Karpas-422 (cell line): ENCODE measurements around a stretch of chr18.

DNA sequence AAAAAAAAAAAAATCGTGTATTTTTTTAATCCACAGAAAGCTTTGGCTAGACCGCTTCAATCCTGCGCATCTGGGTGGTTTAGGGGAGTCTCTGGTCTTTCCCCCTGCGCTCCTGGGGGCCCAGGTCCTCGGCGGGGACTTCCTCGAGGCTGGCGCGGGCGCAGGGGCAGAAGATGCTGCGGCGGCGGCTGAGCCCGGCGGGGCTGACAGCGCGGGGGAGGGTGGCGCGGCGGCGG is 488 bp upstream of the SMAD7 start:
- PRO-cap, result no peak
- RAMPAGE, long total RNA, result no peak

GRCh38 chr18:48982142-48982567 is 31.4 kb upstream of the SMAD7 start:
- PRO-cap, result no peak
- RAMPAGE, long total RNA, result no peak

GRCh38 chr18:48991538-48992586 is 41.1 kb upstream of the SMAD7 start:
- PRO-cap, result no peak
- RAMPAGE, long total RNA, result no peak

- PRO-cap, result no peak
- RAMPAGE, long total RNA, result no peak
Observed at GRCh38 chr18:49021327-49022034, 70.7 kb upstream of the SMAD7 start.

GRCh38 chr18:49237626-49238353 is 222.7 kb downstream of the DYM start:
- PRO-cap, result no peak
- RAMPAGE, long total RNA, result no peak

- PRO-cap, result no peak
- RAMPAGE, long total RNA, result no peak
Observed at GRCh38 chr18:49492659-49492814, 272 bp upstream of the RPL17 start.

GRCh38 chr18:49618916-49619462 is 57.1 kb downstream of the LIPG start:
- PRO-cap, result no peak
- RAMPAGE, long total RNA, result no peak

DNA sequence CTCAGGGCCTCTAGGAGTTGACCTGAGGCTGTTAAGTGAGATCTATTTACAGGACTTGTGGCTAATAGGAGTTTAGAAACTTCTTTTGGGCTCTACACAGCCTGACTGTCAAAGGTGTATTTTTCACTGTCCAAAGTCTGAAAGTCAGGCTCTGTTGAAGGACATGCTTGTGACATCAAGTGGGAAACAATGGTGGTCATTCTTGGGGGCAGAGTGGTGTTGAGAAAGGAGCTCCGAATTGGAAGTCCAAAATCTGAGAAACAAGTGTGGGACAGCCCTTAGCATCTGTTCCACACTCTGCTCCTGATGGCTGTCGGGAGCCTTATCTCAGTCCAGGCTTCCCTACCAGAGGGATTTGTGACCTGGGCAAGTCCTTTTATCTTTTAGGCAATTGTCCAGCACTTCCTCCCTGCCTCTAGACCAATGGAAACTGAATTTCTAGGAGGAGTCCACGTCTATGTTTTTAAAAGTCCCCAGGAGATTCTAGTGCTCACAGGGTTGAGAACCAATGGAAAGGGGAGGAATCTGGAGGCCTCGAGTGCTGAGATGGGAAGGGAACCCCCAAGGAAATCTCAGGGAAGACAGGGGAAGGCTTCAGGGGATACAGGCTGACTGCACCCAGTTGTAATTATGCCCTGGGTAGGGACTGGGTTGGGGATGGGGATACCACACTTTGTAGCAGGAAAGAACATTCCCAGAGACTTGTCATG is 76.5 kb downstream of the LIPG start:
- PRO-cap, result no peak
- RAMPAGE, long total RNA, result no peak

DNA sequence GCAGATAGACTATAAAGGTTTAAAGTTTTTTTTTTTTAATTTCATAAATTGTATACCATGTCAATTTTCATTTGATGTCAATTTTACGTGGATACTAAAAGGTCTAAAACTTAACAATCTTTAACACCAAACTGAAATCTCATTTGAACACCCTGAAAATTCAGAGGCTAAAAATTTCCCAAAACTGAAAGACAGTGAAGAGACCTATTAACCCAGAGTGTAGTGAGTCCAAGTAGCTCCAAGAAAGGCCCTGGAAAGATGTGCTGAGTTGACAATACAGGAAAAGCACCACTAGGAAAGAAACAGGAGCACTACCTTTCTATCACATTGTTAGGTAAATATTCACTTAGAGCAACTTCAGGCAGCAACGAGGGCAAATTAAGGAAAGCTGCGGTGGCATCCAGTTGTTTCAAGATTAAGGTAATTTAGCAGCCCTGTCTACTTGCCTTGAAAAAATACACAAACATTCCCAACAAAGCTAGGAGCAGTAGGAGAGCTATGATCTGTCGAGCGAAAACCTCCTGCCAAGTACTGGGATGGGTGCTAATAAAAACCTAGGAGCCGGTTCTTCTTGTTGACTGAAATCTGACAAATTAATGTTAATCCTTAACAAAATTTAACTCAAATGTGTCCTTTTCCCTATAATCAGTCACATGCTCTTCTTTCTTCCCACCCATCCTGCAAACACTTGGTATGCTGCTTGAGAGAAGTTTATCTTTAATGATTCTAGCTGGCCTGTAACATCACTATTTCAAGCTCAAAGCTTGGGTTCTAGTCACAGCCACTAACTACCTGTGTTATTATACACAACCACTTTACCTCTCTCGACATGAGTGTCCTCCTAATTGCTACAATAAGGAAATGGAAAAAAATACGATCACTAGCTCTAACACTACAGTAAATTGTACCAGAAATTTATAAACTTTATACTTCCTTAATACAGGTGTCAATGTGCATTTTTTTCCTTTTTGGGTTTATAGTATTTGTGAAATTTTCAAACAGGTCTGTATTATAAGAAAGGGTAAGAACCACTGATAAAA is 2.1 kb downstream of the ACAA2 start:
- PRO-cap, result no peak
- RAMPAGE, long total RNA, result no peak

DNA sequence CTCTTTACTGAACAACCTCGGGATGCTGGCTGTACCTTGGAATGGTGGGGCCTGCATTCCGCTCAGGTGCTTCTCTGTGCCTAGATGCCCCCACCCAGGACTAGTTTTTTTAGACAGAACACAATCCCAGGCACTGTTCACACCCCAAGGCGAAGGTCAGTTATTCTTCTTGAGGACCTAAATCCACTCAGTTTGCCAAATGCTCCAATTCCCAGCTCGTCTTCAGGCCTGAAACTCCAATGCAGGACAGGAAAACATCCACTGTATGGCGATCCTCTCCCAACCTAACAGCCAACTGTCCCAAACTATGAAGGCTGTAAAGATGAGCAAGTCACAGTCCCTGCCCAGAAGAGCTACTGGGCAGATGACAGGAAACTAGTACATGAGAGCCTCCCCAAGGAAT is 154.4 kb upstream of the ACAA2 start:
- PRO-cap, result no peak
- RAMPAGE, long total RNA, result no peak

DNA sequence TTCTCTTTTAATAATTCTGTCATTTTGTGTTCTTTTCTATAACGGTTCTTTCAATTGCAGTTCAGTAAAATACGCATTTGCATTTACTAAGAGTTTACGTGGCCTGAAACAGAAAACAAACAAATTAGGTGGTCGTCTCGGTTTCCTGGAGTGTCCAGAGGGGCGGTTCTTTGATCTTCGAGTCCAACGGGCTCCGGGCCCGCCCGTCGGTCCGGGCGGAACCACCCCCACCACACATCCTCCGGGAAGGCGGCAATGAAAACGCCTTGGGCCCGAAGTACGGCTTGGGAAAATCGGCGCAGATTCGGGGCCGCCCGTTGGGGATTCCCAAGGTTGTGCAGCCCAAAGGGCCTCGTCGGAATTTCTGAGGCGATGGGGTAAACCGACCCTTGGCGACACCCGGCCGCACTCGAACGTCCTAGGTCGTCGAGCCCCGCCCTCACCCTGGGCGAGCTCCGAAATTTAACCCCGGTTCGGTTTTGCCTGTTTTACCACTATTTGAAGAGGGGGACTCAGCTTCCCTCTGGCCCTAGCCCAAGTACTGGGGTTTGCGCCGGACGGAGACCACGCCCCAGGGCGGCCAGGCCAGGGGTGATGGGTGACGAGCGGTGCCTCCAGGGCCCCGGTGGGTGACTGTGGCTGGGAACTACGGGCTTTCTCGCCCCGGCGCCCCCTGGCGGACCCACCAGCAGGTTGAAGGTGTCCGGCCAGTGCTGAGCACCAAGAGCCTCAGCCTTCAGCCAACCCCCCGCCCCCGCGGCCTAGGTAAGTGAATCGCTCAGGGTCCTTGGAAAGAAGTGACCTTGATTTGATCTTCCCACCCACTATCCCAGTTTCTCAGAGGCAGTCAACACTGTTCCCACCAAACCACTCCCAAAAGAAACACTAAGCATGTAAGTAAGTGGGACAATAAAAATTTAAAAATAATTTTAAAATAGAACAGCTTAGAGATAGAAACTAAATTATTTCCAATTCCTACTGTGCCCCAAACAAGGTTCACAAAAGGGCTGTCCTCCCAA is 2.0 kb upstream of the CFAP53 start:
- PRO-cap, result no peak
- RAMPAGE, long total RNA, result no peak

GRCh38 chr18:50284870-50285377 is 2.6 kb downstream of the CXXC1 start:
- PRO-cap, result no peak
- RAMPAGE, long total RNA, result no peak

- PRO-cap, result bidirectional peak, plus-strand start at chr18:50307954, minus-strand start at chr18:50307779
- RAMPAGE, long total RNA, result no peak
Observed at GRCh38 chr18:50307506-50308085, 20.1 kb upstream of the CXXC1 start.

- PRO-cap, result no peak
- RAMPAGE, long total RNA, result no peak
Observed at GRCh38 chr18:50425118-50425761, 50.4 kb downstream of the SKA1 start.

GRCh38 chr18:50560362-50561598 is 893 bp downstream of the MAPK4 start:
- PRO-cap, result no peak
- RAMPAGE, long total RNA, result no peak

DNA sequence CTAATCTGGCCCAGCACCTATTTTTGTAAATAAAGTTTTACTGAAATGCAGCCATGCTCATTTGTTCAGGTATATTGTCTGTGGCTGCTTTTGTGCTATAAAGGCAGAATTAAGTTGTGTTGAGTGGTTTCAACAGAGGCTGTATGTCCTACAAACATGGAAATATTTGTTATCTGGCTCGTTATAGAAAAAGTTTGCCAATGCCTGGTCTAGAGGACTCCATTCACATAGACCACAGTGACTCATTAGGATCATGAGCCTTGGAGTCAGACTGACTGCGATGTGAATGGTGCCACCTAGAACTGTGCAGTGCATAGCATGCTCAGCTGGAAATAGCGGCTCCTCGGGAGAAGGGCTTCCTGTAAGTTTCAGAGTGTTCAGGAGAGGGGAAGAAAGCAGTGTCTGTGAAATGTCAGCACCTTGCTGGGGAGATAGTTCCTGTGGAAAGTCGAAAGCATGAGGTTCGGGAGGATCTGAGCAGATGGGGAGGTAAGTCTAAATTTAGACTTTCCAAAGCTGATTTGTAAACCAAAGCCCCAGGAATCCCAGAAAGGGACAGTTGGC is 99.2 kb downstream of the MAPK4 start:
- PRO-cap, result no peak
- RAMPAGE, long total RNA, result no peak

GRCh38 chr18:50878046-50878316 is 937 bp upstream of the ME2 start:
- PRO-cap, result no peak
- RAMPAGE, long total RNA, result no peak

GRCh38 chr18:50938542-50938900 is 29.3 kb upstream of the ELAC1 start:
- PRO-cap, result no peak
- RAMPAGE, long total RNA, result no peak

GRCh38 chr18:50984102-50984844 is 16.4 kb downstream of the ELAC1 start:
- PRO-cap, result no peak
- RAMPAGE, long total RNA, result no peak

GRCh38 chr18:54196600-54197582 is 27.6 kb downstream of the MBD2 start:
- PRO-cap, result no peak
- RAMPAGE, long total RNA, result no peak